Colic lymph node (tissue), 1 donor: ENCODE measurements around a stretch of chr22.

DNA sequence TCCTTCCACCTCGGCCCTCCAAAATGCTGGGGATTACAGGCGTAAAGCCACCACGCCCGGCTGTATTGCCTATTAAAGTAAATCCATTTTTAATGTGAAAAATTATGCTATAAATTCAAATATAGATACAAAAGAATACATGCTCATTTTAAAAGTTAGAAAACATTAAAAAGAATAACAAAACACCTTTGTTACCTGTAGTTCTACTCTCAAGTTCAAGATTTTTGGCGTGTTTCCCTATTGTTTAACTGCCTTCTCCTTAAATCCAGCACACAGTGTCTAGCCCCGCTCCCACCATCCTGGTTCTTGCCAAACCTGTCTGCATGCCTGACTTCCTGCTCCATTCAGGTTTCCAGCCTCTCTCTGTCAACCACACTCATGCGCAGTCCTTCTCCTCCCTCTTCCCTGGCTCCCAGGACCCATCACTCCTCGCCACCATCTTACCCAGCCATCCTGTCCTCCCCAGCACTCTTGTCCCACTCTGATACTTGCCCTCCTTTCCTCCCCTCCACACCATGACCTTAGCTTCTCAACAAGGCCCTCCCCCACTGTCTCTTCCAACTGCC lies 7.2 kb upstream of the MYH9 start:
- PRO-cap = no peak

- PRO-cap = no peak
Measured at GRCh38 chr22:36449850-36450235, 31.6 kb downstream of the TXN2 start.

DNA sequence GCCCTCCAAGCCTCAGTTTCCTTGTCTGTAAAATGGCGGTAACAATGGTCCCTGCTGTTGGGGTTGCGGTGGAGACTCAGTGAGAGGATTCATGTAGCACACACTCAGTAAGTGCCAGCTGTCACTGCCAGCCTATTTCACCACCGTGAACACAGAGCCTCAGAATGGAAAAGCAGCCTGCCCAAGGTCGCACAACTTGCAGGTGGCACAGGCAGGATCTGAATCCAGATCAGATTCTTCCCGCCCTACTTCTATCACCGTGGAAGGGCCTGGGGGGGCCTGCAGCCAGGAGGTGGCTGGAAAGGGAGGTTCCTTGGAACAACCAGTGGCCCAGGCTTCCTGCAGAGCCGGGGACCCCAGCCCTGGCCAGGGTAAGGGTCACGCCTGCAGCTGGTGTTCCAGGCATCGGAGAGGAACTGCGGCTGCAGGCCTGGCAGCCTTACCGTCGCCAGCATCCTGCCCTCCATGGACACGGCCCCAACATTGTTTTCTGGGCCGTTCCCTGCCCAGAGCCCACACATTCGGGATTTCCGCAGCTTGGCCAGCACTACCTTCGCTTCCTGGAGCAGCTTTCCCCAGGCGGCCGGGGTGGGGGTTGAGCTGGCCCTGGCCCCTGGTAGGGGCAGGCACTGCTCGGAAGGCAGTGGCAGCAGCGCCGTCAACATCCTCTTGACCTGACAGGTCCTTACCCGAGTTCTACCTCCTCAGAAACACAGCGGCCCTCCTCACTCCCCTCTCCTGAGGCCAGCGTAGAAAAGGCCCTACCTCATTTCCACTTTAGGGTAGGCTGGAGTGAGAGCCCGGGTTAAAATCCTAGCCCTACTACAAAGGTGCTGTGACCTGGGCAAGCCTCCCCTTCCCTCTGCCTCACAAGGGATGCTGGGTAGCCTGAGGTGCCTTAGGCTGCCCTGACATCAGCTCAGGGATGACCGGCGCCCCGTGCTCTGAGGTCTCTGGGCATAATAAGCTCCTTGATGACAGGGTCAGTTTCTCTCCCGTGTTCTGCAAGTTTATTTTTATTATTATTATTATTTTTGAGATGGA lies 17.6 kb downstream of the TXN2 start:
- PRO-cap = unidirectional peak, minus-strand start at position 220 of the sequence; bidirectional peak, plus-strand start at position 707 of the sequence, minus-strand start at position 418 of the sequence

DNA sequence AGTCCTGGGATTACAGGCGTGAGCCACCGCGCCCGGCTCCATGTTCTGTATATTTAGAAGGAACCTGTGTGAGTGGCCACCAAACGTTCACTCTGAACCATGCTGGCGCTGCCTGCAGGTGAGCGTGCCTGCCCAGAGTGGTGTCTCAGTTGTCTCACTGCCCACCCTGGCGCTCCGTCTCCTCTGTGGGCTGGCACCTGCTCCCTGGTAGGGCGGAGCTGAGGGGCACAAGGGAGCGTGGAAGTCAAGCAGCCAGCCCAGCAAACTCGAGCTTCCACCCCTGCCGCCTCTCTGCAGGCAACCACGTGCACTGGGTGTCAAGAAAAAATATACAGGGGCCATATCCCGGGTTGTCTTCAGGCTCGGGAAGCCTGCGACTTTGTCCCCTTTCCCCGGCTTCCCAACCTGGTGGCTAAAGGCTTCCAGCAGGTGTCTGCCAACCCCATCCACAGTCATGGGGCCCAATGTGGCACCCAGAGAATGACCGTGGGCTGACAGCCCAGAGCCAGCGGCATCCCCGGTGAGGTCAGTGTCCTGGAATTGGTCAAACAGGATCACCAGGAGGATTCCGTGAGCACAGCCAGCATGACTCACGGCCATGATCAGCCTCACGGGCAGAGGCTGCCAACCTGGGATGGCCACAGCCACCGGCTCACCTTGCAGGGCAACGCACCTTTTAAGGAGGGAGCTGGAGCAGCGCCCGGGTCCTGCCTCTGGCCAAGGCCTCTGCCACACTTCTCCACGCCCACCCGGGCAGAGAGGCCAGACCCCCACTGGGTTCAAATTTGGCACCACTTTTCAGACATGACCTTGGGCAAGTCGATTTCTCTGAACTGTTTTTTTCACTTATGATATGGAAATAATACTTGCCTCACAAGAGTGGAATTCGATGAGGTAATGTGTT lies 16.4 kb downstream of the TXN2 start:
- PRO-cap = no peak

- PRO-cap = no peak
Measured at GRCh38 chr22:36474802-36475199, 6.6 kb downstream of the TXN2 start.

DNA sequence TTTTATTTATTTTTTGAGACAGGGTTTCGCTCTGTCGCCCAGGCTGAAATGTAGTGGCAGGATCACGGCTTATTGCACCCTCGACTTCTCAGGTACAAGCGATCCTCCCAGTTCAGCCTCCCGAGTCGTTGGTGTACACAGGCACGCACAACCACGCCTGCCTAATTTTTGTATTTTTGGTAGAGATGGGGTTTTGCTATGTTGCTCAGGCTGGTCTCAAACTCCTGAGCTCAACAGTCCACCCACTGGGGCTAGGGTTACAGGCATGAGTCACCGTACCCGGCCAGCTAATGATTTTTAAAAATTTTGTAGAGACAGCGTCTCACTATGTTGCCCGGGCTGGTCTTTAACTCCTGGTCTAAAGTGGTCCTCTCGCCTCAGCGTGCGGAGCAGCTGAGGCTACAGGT lies 810 bp upstream of the EIF3D start:
- PRO-cap = no peak

DNA sequence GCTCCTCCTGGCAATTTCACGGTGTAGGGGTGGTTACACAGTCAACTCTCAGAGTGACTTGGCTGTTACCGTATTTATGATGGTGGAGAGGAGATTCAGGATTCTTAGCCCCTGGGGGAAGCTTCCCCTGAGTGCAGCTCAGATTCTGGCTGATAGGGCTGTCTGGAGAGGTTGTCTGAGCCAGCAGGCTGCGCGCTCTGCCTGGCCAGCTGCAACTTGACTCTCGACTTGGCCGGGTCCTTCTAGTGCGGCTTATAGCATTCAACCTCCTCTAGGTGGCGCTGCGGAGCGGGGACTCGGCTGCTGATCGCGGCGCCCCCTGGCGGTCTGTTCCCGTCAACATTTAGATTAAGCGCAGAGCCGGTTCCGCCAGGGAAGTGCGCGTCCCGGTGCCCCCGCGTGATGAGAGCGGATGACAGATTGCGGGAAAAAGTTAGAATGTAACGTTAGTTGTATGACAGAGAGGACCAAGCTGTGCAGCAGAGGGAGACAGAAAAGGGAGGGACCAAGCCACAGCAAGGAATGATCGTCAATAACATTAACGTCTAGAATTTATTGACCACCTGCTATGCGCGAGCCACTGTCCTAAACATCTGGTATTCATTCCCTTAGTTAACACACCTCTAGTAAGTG lies 4.4 kb upstream of the NCF4 start:
- PRO-cap = no peak

DNA sequence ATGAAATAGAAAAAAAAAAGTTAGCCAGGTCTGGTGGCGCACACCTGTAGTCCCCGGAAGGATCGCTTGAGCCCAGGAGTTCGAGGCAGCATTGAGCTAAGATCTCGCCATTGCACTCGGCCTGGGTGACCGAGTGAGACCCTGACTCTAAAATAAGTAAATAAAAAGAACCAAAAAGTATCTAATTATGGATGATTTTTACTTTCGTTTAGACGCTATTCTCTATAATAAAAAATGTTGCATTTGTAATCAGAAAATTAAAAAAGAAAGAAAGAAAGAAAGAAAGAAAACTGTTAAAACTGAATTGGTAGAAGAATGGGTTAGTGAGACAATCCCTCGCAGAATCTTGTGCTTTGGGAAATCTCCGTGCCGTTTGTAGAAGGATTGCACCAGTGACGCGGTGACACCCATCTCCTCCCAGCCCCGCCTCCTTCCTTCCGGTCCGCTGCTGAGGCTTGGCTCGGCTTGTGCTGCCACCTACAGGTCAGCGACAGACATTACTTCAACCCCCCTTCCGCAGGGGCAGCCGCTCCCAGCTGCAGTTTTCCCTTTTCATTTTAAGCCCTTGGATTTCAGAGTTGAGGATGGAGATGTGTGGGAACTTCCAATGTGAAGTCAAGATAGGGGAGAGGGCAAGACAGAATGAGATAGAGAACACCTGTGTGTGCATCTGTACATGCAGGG lies 29.7 kb downstream of the TEX33 start:
- PRO-cap = unidirectional peak, minus-strand start at position 348 of the sequence

DNA sequence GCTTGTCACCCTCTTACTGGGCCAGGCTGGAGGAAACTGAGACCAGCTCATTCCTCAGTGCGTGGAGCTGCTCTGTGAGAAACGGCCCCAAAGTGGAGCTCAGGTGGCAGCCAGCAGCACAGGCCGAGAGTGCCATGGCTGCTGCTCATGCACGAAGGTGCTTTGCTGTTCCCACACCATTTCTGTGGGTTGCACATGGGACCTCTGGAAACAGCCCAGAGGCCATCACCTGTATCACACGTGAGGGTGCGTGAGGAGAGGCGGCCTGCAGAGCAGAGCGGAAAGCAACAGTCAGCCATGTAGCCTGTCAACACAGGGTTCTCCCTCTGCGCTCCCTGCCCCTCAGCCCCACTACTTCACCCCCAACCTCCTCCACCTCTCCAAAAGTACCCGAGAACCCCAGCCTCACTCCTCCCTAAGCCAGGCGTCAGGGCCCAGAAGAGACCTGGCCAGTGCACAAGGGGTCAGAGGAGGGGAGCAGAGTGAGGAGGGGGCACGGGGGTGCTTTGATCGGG lies 14.2 kb upstream of the IL2RB start:
- PRO-cap = no peak

DNA sequence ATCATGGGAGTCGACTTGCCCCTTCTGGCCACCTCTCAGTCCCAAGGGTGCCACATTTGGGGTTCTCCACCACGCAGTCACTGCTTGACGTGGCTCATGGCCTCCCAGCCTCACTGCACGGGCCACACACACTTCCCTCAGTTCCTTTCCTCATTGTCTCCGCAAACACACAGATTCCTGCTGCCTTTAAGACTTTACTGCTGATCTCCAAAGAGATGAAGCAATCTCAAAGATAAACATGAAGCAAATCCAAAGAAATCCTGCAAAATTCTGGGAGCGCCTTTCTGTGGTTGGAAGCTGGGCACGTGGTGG lies 17.5 kb downstream of the C1QTNF6 start:
- PRO-cap = no peak

- PRO-cap = bidirectional peak, plus-strand start at chr22:37199554, minus-strand start at chr22:37199332
Measured at GRCh38 chr22:37199267-37199753, 11.3 kb upstream of the C1QTNF6 start.

DNA sequence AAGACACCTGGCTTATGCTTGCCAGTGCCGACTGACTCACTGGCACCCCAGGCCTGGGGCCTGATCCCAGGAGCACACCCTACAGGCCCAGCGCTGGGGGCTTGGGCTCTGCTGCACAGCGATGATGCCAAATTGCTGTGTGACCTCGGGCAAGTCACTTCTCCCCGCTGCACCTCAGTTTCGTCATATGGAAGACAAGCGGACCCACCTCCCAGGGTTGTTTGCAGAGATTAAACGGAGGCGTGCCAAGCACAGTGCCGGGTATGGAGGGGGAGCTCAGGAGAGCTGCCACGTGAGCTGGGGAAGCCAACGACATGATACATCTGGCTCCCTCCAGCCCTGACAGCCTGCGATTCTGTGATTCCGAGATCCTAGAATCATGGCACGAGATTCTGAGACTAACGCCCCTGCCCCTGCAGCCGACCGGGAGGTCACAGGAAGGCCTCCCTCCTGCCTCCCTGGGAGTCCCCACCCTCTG lies 987 bp downstream of the SSTR3 start:
- PRO-cap = no peak

DNA sequence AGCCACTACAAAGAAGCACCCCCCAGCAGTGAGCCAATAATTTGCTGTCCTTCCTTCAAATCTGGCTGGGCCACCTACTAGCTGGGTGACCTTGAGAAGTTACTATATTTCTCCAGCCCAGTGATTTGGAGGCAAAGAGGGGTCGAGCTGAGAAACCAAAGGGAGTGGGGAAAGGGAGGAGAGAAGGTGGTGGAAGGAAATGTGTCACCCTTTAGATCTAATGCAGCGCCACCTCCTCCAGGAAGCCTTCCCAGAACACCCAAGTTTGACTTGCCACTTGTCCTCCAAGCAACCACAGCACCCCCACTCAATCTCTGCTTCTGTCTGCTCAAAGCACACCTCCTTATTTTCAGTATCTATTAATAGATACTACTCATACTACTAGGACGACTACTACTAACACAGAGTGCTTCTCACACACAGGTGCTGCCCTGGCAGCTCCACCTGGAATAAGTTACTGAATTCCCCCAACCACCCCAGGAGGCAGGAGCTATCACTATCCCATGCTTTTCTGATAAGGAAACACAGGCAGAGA lies 13.5 kb downstream of the RAC2 start:
- PRO-cap = no peak

DNA sequence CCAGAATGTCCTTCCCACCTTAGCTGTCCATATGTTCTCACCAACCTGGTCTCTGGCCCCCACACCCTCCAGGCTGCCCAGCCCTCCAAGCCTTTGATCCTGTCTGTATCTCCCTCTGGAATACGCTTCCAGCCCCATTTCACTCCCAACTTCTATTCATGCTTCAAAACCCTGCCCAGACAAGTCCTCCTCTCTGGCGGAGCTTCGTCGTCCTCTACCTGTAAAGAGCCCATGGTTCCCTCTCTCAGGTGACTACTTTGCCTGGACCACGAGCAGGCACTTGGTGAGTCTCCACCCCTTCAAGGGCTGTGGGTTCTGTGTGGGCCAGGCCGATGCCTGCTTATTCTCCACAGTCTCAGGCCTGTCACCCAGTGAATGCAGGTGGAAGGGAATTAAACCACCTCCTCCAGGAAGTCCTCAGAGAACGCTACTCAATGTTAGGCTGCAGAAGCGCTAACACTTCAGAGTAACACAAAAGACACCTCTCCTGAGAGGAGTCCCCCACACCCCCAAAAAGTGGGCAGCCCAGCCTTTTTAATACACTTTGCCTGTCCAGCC lies 9.3 kb downstream of the RAC2 start:
- PRO-cap = no peak

GRCh38 chr22:37298424-37298815 lies 16.1 kb downstream of the CYTH4 start:
- PRO-cap = no peak

DNA sequence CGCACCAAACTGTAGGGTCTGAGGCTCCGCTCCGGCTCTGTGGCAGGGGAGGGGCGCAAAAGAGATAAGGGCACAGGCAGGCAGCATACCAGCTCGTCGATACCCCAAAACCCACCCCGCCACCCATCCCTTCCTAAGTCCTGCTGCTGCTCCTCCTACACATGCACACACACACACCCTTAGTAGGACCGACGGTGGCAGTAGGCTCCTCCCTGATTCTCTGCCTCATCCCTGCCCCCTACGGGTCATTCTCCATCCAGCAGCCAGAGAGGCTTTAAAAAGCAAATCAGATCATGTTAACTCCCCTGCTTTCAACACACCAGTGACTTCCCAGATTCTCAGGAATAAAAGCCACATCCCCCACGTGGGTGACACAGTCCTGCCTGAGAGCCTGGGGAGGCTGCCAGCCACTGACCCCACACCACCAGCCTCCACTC lies 6.6 kb upstream of the MFNG start:
- PRO-cap = no peak

DNA sequence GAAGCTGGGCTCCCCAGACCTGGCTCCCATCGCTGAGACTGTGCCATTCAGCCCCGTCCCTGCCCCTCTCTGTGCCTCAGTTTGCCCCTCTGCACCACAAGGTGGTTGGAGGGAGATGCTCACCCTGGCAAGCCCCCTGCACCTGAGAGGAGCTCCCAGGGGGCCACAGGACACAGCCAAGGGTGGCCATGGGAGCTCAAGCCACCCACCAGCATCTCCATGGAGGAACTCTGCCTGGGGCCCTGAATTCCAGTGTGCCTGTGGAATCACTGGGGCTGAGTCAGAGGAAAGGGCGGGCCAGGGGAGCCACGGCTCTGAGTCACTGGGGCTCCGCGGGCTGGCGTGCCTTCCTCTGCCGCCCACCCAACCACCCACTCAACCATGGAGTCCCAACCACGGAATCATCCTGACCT lies 6.1 kb upstream of the CARD10 start:
- PRO-cap = no peak

DNA sequence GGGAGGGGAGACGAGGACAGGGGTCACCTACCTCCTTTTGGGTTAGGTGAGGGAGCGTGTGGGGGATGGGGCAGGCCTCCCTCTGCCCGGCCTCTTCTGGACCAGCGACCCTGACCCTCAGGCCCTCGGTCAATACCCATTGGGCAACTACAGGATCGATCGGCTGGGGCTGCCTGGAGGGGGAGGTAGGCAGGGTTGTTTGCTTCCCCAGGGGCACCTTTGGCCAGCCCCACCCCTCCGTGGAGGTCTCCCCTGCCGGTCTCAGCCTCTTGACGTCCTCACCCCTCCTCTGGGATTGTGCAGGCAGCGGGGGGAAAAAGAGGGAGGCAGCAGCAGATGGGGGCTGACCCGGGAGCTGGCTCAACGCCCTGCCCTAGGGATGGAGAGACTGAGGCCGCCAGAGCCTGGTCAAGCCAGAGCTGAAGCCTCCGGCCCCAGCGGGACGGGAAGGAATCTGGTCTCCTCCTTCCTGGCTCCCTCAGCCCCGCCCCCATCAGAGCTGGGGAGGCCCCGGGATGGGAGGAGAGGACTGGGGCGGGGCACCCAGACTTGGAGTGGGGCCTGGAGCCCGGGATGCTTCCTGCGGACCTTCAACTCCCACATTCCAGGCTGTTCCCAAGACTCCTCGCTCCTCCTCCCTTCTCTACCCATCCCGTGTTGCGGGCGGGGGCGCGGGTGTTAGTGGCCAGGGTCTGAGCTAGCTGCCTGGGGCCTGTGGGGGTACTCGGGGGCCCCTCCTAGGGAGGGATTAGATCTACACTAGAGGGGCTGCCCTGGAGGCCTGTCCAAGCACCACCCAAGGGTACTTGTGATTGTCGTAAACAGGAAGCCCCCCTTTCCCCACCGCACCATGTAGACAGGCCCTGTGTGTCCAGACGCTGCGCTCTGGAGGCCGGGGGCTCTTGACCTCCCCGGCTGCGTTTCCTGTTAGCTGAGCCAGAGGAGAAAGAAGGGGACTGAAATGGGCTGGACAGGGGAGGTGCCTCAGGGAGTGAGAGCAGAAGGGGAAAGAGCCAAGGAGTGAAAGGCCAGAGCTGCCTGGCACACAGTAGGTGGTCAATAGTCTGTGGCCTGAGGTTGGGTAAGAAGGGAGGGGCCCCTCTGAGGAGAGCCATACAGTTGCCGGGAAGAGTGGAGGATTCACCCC lies 14.2 kb upstream of the CDC42EP1 start:
- PRO-cap = bidirectional peak, plus-strand start at position 657 of the sequence, minus-strand start at position 443 of the sequence

- PRO-cap = no peak
Measured at GRCh38 chr22:37569821-37570075, 9.5 kb downstream of the CDC42EP1 start.

DNA sequence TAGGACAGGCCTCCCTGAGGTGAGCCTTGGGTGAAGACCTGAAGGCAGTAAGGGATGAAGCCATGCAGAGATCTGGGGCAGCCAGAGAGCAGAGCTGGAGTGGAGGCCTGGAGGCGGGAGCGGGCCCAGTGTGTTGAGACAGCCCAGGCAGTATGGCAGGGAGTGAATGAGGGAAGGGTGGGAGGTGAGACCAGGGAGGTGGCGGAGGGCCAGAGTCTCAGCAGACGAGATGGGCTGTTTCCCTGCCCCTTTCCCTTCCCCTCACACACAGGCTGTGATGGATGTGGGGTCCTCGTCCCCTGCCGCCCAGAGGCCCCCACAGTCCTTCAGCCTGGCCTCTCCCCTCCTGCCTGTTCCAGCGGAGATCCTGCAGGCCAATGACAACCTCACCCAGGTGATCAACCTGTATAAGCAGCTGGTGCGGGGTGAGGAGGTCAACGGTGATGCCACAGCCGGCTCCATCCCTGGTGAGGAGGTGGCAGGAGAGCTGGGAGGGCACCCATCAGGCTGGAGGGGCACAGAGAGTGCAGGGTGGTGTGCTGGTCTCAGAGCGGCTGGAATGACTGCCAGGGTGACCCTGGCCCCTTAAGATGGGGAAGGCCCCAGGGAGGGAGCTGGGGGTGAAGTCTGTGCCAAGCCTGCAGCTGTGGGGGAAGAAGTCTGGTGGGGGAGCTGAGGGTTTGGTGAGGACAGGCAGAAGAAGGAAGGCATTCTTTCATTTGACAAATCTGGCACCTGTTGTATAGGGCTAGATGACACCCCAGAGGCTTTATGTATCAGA lies 14.7 kb upstream of the SH3BP1 start:
- PRO-cap = no peak